Neural cell (in vitro differentiated cells): ENCODE data around the genes SNX1 and CSNK1G1.

DNA sequence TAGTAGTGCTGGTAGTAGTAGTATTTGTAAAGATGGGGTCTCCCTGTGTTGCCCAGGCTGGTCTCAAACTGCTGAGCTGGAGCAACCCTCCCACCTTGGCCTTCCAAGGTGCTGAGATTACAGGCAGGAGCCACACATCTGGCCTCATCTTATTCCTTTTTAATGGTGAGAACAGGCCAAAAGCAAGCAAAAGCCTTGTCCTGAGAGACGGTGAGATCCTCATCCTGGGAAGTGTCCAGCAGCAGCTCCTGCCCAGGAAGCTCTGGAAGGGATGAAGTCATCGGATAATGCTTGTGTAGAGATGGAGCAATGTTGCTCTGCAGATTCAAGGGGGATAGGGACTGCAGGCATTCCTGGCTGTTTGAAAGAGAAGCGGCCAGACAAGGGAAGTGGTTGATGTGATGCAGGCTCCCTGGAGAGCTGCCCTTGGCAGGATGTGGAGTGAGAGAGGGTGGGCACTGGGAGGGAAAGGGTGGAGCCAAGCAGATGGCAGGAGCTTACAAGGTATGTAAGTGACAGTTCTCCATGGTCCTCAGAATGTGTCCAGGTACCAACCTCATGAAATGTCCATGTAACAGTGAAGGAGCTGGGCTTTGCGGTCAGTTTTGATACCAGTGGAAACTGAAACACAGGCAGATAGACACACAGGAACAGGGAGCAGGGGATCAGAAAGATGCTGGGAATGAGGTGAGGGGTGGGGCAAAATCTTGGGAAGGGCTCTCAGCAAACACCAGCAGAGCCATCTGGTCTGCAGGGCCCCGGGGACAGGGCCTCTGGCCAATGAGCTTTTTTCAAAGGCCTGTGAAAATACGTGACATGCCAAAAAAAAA, 32.3 kb upstream of the LACTB start:
- RAMPAGE, long total RNA: no peak

GRCh38 chr15:63156083-63156727, 1.1 kb downstream of the RPS27L start:
- RAMPAGE, long total RNA: no peak

DNA sequence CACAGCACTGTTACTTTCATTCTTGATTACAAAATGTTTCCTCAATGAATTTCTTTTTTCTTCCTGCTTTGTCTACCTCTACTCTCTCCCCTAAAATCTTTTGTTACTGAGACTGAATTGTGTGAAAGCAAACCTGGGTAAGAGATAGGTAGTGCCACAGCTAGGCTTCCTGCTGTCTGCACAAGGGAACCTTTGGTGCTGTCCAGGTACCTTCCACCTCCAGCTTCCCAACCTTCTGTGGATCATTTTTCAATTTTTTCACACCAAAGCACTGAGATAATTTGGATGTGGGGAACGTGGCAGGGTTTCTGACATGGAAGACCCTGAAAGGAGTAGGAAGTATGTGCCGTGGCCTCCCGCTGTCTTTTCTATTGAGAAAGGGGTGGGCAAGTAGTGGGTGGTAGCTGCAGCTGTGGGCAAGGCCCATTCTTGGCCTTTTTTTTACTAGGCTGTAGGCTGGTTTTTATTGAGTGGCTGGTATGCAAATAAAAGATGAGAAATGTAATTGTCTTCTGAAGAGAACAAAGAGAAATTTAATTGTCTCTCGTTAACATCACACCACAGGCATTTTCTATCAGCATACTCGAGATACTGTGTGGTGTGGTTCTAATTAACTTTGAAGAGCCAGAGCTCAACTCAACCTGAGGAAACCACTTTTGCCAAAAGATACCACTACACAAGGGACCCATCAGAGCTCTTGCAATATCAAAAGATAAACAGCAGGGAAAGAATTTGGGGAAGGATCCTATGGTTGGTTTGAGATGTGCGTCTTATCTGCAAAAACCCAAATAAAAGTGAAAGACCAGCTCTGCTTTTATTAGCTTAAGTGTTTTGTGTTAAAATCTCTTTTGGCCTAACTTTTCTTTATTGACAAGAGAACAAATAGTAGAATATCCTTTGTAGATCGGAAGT, 21.2 kb downstream of the RAB8B start:
- RAMPAGE, long total RNA: no peak

- RAMPAGE, long total RNA: no peak
These were observed 23.2 kb downstream of the RAB8B start for GRCh38 chr15:63212364-63213182.

- RAMPAGE, long total RNA: no peak
These were observed 27.8 kb downstream of the RAB8B start for GRCh38 chr15:63217316-63217532.

- RAMPAGE, long total RNA: no peak
These were observed 16.8 kb downstream of the CA12 start for GRCh38 chr15:63364715-63365296.

DNA sequence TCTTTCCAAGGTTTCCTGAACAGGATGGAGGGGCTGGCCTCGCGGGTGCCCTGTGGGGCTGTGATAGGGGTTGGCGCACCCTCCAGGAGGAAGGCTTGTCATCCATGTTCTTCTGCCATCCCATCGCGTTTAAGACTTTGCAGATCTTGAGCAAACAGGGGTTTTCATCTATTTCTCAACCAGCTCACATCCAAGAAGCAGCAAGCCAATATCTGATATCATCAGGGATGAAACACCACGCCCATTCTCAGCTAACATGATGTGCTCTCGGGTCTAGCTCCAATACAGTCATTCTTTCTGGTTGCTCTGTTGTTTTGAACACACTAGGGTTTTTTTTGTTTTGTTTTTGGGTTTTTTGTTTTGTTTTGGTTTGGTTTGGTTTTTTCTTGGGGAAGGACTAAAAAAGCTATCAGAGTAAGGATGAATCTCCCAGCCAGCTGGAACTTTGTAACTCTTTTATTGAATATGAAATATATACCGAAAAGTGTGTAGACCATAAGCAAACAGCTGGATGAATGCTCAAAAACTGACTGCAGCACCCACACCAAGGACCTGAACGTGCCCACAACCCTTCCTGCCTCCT, 10.0 kb downstream of the CA12 start:
- RAMPAGE, long total RNA: no peak

- RAMPAGE, long total RNA: no peak
These were observed 2.1 kb downstream of the CA12 start for GRCh38 chr15:63379322-63380205.

GRCh38 chr15:63432972-63433228, 51.3 kb upstream of the CA12 start:
- RAMPAGE, long total RNA: no peak

DNA sequence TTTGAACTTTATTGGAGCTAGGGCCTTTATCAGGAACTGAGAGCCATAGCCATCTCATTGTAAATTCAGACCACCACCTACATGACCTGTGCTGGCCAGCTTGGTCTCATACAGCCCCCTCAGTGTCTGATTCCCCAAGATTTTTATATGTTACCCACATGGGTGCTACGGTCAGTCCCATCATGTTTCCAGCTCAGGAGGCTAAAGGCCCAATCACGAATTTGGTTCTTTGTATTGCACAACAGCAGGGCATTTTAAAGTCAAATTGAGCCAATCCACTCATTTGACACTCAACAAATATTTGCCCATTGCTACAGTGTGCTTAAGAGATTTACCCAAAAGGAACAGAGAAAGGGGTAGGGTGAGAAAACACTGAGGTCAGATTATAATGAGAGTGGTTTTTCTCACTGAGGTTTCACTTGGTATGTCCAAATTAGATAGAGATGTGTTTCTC, 31.5 kb upstream of the USP3 start:
- RAMPAGE, long total RNA: no peak

- RAMPAGE, long total RNA: no peak
These were observed 13.5 kb upstream of the USP3 start for GRCh38 chr15:63490617-63491531.

DNA sequence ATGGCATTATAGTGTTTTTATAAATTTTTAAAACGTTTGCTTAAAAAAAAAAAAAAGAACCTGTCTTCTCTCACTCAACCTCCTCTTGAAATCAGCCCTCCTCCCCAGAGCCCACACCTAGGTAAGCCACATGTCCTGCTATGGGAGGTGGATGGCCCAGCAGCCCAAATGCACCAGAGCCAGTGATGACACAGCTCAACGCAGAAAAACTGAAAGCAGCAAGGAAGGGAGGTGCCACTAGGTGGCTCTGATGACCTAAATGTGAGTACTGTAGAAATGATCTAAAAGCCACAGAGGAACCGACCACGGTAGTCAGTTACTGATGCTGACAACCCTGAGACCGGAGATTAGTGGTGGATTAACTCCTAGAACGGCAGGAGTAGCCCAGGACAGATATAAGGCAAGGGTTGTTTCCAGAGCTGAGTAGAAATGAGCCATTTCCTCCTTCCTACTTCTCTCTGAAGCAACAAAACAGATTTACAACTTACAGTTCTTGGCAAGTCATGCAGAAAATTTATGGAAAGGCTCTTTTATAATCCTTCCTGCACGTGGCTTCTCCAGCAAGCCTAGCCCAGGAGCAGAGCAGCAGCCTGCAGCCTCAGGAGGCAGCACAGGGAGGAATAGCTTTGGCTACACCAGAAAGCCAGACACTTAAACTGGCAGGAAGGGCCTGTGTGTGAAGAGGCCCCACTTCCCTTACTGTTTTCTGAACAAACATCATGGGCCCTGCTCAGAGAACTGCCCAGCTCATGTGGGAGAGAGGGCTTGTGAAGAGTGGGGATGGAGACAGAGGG, 13.1 kb downstream of the FBXL22 start:
- RAMPAGE, long total RNA: no peak

GRCh38 chr15:63807138-63807889, 26.4 kb downstream of the HERC1 start:
- RAMPAGE, long total RNA: no peak

DNA sequence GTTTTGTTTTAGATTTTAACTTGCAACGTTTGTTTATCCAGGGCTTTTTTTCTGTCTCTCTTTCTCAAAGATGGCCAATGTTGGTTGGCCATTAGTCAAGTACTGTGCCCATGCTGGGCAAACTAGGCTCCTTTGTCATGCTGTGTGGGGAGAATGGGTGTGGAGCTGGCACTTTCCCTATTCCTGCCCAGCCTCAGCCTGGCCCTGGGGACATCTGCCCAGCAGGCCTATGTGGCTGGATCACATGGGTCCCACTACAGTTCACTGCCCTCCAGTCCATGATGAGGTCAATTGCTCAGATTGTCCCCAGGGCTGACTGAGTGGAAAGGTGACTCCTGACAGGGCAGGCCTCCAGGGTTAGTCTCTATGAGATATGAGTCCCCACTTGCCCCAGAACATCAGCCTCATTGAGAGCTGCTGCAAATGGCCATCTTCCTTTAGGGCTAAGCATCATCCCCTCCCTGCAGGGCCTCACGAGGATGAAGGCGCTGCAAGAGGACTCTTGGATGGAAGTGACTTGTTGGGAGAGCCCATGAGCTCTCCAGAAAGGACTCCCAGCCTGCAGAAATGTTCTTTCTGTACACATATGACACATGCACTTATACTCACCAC, 54.5 kb upstream of the HERC1 start:
- RAMPAGE, long total RNA: no peak

- RAMPAGE, long total RNA: no peak
These were observed 61.4 kb upstream of the HERC1 start for GRCh38 chr15:63895101-63895670.

GRCh38 chr15:63909755-63910231, 76.0 kb upstream of the HERC1 start:
- RAMPAGE, long total RNA: no peak

GRCh38 chr15:64010616-64011243, 35.6 kb downstream of the DAPK2 start:
- RAMPAGE, long total RNA: no peak

- RAMPAGE, long total RNA: no peak
These were observed 595 bp downstream of the CIAO2A start for GRCh38 chr15:64092962-64093523.

DNA sequence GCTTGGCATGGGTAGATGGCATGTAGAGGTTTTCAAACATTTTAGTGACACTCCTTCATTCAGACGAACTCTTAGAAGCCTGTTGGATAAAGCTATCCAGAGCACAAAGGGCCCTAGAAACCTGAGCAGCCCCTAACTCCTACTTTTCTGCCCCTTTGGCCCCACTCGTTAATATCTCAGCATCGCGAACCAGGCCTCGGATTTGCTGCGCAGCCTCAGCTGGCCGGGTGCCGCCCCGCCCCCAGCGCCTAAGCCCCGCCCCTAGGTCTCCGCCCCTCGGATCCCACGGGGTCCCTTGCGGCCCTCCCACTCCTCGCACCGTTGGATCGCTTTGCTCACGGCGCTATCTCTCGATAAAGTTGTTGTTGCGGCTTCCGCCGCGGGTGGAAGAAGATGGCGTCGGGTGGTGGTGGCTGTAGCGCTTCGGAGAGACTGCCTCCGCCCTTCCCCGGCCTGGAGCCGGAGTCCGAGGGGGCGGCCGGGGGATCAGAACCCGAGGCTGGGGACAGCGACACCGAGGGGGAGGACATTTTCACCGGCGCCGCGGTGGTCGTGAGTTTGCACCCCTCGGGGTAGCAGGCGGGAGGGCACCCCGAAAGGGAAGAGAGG, at the start of gene SNX1:
Gene SNX1, plus strand, starts transcription at position 362 of the 609 bp plus-strand sequence.
- RAMPAGE, long total RNA: start-site peak on the plus strand centred at position 380 of the sequence, 14 bp wide, 1,030 and 805 reads in 2 replicates

GRCh38 chr15:64355932-64356888, at the start of gene CSNK1G1:
TSS of gene CSNK1G1 (minus strand) at chr15:64356173.
- RAMPAGE, long total RNA: start-site peak on the minus strand at chr15:64356038-64356116, 655 and 113 reads in 2 replicates